ENCODE data around the gene PZP.

GRCh38 chr12:9117268-9117792, 1.6 kb upstream of the A2M start:
- PRO-cap, result no peak

DNA sequence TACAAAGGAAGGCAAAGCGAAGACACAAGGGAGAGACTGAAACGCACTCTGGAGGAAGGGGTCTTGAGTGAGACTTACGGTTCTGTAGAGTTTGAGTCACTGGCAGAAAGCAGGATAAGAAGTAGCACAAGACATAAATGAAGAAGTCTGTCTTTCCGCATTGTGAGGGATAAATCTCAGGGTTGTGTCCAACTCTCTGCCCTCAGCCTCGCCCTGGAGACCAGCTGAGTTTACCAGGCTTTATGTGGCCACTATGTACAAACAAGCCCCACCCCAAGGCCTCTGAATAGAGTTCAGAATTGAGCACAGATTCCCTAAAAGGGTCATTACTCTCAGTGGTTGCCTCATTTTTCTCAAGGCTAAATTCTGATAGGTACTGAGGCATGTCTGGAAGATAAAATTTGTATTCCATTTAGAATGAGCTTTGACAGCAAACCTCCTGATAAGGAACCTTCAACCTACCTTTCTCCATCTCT, at the start of gene PZP:
Gene PZP, minus strand, starts transcription at position 215 of the 476 bp plus-strand sequence.
- PRO-cap, result no peak

DNA sequence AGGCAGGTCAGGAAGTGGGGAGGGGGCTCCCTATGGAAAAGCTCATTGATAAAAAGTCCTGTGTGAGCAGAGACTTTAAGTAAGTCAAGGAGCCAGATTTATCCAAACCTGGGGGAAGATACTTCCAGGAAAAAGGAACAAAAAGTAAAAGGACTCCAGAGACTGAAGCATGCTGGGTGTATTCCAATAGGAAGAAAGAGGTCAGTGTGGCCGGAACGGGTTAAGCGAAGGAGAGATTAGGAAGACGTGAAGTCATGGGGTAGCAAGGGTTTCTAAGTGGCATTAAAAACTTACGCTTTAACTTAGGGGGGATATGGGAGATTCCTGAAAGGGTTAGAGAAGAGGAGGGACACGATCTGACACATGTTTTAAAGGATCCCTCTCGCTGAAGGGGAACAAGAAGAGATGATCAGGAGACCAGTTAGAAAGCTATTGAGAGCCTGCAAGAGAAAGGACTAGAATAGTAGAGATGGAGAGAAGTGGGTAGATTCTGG, 29.7 kb upstream of the PZP start:
- PRO-cap, result no peak

DNA sequence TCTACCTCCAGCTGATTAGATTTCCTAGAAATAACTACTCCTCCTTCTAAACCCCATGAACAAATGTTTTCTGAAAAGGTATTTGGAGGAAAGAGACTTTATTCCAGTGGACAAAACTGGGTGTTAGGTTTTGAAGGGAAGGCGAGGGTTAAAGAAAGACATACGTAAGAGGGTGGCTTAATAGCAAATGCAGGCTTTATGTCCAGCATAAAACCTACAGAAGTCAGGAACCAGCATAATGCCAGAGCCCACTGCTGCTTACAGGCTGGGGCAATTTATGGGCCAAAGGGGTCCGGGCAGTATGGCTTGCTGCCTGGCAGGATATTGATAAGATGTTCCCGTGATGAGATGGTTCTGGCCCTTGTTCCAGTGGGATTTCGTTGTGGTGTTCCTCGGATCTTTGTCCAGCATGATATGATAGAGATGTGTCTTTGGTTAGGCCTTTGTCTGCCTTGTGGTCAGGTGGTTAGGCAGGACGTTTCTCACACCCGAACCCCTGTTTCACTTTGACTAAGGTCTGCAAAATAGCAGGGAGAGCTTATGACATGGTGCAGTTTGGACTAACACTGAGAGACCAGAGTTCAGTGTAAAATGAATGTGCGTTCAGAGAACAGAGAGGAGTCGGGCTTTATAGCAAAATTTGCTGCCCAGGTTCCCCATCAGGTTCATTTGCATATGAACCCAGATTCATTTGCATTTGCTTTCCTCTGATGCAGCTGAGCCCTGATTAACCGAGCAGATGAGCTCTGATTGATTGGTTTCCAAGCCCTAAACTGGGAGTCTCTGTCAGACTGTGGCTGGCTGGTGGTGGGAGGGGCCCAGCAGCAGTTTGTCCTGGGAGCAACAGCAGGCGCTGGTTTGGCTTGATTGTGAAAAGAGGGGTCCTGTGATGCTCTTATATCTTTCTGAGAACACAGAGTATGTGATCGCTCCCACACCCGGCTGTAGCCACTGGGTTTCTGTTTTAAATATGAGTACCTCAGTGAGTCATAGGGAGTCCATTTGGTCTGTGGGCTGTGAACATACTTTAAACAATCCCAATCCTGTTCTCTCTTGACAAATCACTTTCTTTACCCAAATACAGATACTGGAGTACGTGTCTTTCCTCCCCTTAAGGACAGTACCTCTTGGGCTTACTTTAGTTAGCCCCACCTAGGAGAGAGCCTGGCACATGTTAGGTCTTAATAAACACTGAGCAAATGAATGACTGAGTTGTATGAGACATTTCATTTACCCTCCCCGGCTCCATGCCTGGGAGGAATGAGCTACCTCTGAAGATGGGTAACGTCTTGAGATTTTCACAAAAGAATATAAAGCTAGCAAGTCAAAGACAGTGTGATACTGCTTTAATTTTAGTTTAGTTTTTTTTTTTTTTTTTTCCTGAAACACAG, 156.3 kb upstream of the PZP start:
- PRO-cap, result no peak

DNA sequence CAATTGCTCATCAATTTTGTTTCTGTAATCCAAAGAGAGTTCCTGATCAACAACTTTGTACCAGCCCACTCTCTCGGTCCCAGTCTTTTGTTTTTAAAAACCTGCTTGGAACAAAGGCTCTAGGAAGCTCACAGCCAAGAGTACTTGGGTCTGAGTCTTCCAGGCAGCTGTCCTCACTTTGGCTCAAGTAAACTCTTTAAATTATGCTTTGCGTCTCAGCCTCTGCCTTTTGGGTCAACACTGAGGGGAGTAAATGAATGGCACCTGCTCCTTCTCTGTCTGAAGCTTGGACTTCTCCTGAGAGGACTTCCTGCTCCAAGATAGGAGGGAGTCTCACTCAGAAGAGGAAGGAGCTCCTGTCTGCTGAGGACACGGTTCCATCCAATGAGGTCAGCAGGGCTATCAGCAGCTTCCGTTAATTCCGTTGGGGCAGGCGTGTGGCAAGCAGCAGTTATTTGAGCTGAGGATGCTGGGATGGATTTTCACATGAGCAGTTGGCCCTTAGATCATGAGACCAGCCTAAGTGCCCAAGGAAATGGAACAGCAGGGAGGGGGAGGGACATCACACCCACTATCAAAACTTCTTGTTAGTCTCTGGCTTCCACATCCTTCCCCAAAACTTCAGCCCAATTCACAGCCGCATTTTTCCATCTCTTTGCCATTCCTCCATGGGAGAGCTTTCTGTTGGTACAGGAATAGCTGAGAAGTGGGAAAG, 158.9 kb upstream of the PZP start:
- PRO-cap, result no peak

DNA sequence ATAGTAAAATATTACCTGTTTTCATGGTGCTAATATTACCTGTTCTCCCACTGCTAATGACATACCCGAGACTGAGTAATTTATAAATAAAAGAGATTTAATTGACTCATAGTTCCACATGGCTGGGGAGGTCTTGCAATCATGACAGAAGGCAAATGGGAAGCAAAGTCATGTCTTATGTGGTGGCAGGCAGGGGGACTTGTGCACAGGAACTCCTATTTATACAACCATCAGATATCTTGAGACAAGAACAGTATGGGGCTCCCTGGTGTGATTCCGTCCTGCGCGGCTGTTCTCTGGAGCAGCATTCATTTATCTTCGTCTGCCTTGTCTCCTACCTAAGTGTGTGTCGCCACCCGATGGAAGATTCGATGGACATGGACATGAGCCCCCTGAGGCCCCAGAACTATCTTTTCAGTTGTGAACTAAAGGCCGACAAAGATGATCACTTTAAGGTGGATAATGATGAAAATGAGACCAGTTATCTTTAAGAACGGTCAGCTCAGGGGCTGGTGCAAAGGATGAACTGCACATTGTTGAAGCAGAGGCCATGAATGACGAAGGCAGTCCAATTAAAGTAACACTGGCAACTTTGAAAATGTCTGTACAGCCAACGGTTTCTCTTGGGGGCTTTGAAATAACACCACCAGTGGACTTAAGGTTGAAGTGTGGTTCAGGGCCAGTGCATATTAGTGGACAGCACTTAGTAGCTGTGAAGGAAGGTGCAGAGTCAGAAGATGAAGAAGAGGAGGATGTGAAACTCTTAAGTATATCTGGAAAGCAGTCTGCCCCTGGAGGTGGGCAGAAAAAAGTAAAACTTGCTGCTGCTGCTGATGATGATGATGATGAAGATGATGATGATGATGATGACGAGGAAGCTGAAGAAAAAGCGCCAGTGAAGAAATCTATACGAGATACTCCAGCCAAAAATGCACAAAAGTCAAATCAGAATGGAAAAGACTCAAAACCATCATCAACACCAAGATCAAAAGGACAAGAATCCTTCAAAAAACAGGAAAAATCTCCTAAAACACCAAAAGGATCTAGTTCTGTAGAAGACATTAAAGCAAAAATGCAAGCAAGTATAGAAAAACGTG, 25.9 kb downstream of the CLEC2D start:
- PRO-cap, result no peak

- PRO-cap, result no peak
Measured at GRCh38 chr12:9731862-9732177, 28.9 kb downstream of the CD69 start.

DNA sequence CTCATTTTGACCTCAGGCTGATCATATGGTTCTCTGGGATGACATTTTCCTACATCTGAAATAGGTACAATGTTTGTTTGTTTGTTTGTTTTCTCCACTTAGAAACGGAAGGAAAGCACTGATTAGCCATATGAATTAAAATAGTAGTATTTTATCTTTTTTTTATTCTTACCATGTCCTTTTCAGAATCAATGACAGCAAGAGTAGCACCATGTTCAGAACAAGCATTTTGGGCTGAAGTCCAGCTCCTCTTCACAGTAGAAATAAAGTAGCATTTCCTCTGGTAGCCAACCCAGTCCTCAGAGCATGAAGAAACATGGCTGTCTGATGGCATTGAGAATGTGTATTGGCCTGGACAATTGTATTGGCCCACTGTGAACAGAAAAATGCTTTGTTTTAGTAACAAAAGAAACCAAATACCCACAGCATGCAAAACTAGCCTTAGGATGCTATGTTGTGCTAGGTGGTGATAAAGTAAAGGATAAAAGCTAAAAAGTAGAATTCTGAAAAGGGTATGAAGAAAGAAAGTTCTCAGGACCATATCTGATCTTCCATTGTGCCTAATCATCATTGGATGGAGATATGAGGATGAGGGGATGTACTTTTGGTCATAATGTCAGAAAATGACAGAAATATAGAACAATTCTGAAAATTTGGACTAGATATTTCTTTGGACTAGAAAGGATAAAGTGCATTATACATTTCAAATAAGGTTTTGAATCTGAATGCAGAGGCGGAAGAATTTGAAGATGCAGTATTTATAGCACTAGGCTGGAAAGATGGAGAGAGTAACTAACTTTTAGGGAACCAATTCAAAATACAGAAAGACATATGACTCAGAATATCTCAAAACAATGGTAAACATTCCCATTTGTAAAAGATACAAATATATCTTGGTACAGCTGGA, 5.6 kb downstream of the CD69 start:
- PRO-cap, result no peak

GRCh38 chr12:9757256-9758070, 3.2 kb downstream of the CD69 start:
- PRO-cap, result no peak

DNA sequence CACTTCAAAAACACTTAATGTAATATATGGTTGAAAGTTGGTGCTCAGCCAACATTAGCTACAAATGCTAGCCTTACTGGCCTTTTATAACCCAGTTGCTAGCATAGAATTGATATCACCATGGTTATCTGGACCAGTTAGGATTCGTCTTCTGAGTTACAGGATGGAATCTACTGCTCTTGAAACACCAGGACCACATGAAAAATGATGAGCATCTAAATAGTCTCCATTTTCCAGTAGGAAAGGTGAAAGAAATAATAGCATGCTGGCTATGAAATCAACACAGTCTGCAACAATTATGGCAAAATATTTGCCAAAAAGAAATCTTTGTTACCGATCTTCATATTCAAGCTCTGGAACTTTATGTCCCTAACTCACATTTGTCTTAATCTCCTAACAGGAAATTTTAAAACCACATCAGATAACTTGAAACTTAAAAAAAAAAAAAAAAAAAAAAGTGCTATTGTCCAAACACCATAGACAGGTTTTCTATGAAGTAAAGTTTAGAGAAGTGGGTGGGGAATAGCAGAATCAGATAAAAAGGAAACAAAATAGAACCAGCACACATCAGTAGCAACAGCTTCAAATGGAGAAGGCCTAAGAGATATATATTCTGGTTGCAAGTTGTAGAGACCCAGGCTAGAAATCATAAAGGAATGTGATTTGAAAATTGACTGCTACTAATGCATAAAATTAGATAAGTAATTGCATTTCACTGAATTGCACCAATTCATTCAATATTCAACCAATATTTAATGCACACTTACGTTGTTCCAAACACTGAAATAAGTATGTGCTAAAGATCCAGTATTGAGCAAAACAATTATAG, 12.8 kb upstream of the CD69 start:
- PRO-cap, result no peak

DNA sequence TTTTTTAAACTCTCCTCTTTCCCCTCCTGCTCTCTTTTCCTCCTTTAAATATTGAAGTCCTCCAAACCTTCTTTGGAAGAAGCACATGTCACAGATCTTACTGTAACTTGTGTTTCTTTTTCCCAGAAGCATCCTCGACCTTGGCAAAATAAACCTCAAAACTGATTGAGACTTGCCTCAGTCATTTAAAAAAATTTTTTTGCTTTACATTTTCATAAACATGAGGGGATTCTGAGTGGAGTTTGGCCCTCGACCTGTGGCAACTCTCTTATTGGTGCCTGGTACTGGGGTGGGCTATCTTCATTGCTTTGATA, 15.4 kb upstream of the CD69 start:
- PRO-cap, result no peak

DNA sequence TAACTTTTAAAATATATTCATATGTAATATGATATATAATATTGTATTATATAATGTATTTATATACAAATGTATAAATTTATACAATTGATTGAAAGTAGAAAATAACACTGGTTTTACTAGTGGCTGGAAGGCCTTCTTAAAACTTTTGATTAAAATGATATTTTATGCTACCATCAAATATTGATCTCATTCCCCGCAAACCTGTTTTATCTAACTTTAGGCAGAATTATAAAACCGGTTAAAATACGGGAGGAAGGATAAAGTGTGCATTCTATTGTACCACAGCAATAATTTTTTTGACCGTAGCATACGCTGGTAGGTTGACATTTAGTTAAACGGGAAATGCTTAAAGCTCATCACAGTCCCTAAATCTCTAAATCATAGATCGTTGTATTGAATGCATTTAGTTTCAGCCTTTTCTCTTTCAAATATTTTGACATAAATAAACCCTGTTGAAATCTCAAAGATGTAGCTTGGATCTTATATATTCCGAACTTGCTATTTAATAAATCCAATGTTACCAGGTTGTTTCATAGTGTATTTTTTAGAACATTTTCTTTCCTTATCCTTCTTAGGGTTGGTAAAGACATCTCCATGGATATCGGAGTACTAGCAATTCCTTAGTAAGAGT, 913 bp downstream of the CLEC2B start:
- PRO-cap, result no peak

- PRO-cap, result no peak
Measured at GRCh38 chr12:10067794-10068372, 30.9 kb downstream of the CLEC1A start.

DNA sequence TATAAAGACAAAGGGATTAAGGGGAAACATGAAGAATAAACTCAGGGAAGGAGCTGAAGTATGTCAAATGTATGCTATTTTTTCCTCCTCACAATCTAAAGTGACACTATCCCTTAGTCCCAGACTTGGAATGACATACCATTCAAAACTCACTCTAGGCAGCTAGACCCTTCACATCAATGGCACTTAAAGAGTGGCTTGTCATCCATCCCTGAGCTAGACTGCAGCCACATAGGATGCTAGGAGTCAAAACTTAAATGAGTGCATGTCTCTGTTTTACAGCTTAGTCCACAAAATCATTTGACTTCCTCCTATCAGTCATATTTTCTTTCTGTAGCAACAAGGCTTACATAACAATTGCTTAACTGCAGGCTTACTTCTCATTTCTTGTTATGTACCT, 30.3 kb downstream of the CLEC1A start:
- PRO-cap, result no peak

DNA sequence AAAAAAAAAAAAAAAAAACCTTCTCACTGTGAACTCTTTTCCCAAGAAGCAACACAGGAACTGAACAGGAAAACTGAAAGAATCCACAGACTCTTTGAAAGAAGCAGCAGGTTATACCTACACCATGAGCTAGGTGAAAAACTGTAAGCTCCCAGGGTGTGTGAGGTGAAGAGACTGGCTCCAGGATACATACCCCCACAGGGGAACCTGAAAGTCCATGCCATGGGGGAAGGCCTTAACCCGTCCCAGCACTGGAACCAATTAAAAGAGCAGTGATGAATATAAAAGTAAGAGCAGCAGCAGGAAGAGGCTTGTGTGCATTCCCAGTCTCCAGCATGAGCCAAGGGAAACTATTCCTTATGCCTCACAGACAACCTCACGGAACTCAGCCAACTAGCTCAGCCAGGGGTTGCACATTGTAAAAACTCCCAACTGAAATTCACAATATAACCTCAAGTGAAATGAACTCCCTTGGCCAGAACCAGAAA, 2.0 kb upstream of the CLEC1A start:
- PRO-cap, result no peak

DNA sequence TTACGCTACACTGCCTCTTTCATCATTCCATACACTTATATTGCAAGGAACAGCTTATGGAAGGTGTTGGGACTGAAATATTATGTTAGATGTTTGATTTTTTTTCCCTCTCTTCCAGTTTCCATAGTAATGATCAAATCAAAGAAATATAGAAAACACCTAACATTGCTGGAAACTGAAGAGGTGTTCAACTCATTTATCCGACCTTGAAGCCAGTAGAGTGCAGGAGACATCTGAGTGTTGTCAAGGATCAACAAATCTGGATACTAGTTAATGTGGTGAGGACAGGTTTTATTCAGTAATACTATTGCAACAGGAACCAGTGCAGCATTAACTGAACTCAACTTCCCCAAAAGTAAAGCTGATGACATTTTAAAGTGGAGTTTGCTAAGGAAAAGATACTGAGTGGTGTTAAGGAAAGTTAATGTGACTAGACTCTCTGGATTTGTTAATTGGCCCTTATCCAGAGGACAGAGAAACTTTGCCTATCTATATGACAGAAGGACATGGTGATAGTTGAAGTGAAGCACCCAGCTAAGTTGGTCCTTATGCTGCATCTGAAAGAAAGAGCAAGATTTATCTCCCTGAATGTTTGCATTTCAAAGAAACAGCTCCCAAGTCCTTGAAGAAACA, 1.1 kb upstream of the CLEC7A start:
- PRO-cap, result no peak

GRCh38 chr12:10243900-10244379, 31.3 kb downstream of the GABARAPL1 start:
- PRO-cap, result no peak

GRCh38 chr12:10288824-10289455, 18.7 kb upstream of the KLRD1 start:
- PRO-cap, result no peak

- PRO-cap, result no peak
Measured at GRCh38 chr12:10362593-10363518, 27.0 kb downstream of the KLRK1 start.

- PRO-cap, result no peak
Measured at GRCh38 chr12:10392787-10393006, 2.9 kb upstream of the KLRK1 start.

Measured in left common carotid artery plus branches (tissue), 1 donor.